Pericardium fibroblast (primary cell): ENCODE data around the gene IQCM.

GRCh38 chr4:147969367-147969874 is 237.5 kb downstream of the ARHGAP10 start:
- RAMPAGE, long total RNA, result no peak

DNA sequence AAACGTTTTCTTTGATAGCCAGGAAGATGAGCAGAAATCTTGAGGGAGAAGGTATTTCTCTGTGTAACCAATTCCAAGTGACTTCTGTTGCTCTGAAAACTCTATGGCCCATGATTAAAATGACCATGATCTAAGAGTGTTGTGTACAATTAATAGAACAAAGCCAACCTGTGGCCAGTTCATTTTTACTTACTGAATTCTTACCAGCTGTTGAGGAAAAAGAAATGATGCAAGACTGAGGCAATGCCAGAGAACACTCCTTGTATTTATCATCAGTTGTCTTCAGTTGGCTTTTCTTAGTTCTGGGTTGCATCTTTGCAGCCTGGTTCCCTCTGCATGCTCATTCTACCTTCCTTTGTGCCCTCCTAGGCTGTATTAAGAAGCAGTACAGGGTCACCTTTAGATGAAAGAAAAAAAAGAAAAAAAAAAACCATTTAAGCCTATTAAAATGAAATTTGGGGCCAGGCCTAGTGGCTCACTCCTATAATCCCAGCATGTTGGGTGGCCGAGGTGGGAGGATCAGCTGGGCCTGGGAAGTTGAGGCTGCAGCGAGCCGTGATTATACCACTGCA is 298.7 kb downstream of the ARHGAP10 start:
- RAMPAGE, long total RNA, result no peak

- RAMPAGE, long total RNA, result no peak
Observed at GRCh38 chr4:148439301-148439589, 3.0 kb downstream of the NR3C2 start.

DNA sequence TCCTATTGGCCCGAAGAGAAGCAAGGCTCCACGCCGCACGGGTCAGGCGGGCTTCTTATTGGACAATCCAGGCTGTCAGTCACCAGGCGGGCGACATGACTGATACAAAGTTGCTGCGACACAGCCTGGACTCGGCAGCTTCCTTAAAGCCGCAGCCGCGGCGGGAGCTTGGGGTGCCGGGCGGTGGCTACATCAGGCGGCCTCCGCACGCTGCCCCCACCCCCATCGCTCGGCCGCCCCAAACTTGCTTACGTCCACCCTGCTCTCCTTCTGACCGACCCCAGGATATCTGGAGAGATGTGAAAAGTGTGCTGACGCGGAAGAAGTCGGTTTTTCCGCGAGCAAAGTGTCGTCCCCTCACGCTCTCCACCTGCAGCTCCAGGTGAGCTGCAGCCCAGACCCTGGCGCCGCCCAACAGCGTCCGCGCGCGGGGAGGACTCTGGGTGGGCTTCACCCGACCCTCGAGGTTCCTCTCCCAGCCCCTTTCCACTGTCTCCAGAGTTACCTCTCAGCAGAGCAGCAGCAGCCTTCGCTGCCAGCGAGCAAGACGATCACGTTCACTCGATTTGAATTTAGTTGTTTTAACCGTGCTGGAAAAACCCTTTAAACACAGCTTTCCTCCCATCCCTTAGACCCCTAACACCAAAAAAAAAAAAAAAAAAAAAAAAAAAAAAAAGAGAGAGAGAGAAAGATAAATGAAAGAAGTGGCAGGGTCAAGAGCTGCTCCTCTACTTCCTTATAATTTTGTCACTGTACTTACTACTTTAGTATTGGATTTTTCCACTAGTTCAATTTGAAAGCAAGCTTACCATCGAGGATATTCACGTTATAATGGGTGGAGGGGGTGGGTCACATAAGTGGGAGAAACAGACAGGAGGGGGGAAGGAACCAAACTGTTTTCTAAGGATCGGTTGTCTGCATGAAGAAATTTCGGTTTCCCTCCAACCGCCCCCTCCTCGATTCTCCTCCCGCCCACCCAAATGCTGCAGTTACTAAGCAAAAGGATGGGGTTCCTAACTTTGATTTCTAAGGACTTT is 683 bp upstream of the NR3C2 start:
- RAMPAGE, long total RNA, result no peak

DNA sequence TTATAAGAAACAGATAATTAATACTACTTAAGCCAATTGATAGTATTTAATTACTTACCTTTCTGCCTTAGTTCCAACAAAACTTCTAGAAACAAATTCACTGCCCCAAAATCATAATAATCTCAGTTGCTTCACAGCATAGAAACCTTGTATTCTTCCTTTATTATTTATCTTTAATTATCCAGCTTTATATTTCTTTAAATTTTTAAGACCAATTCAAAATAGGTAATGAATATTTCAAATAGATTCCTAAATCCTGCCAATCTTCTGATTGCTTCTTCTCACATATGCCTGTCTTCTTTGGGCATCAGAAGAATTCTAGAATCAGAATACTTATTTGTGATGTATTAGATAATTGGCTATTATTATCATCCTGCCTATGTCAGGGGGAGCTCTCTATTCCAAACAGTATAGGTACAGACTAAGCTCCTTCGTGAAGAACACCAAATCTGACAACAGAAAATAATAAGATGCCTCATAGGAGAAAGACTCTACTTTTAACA is at the start of gene IQCM:
Gene IQCM (minus strand): TSS at position 302 of the 503 bp plus-strand sequence.
- RAMPAGE, long total RNA, result no peak

- RAMPAGE, long total RNA, result no peak
Observed at GRCh38 chr4:150079110-150079612, 916 bp downstream of the DCLK2 start.

DNA sequence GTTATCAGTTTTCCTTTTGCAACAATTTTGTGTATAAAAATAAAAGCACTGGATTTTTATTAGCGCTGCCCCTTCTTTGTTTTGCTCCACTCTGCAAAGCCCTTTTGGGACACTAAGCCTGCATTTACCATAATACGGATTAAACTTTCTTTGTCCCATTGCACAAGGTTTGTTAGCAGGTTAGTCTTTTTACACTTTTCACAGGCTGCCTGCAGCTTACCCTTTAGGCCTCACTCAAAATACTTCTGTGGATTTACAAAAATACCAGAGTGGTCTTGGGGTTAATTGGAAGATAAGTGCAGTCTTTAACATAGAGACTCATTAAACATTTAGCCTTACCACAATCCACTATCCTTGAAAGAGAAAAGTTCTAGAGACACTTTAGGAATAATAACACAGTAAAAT is 35.6 kb upstream of the MAB21L2 start:
- RAMPAGE, long total RNA, result no peak

GRCh38 chr4:150575979-150576421 is 6.0 kb upstream of the MAB21L2 start:
- RAMPAGE, long total RNA, result no peak

GRCh38 chr4:150806075-150806585 is 209.0 kb downstream of the LRBA start:
- RAMPAGE, long total RNA, result no peak

GRCh38 chr4:150851860-150852308 is 163.2 kb downstream of the LRBA start:
- RAMPAGE, long total RNA, result no peak

GRCh38 chr4:151003959-151004470 is 11.1 kb downstream of the LRBA start:
- RAMPAGE, long total RNA, result no peak

- RAMPAGE, long total RNA, result no peak
Observed at GRCh38 chr4:151107036-151108213, 8.0 kb downstream of the RPS3A start.

DNA sequence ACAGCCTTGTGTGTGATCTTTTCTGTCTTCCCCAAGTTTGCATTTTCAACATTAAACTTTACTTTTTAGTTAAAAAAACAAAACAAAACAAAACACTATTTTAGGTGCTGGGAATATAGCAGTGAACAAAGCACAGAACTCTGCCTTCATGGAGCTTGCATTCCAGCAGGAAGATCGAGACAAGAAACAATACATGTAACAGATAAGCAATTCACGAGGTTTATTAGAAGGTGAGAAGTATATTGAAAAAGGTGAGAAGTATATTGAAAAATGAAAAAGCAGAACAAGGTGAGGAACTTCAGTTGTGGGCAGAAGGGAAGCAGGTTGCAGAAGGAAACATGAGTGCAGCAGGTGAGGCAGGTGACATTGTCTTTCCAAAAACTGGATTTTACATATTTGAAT is 68.5 kb downstream of the RPS3A start:
- RAMPAGE, long total RNA, result no peak

DNA sequence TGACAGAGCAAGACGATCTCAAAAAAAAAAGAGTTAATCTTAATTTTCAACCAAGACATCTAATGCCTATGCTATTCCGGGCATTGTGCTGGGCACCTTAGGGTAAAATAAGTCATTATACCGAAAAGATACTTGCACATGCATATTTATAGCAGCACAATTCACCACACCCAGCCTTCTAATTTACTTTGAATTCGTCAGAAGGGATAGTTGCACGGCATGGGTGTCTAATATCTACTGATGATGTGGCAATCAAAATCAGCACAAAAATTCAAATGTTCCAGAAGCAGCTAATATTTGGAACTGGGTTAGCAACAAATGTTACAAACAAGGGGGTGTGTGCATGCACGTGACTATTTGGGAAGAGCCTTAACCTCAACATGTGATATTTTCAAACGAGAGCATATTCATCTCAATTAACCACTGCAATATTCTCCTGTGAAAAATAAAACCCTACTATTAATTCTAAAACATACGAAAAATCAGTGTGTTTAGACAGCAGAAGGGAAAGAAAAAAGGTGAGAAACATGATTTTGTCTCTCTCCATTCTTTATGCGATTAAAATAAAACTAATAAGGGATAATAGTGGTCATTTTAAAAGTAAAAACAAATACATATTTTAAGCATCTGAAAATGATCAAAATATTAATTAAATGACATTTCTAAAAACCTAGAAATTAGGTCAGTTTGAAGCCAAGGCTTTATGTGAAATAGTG is 79.6 kb upstream of the PRSS48 start:
- RAMPAGE, long total RNA, result no peak

DNA sequence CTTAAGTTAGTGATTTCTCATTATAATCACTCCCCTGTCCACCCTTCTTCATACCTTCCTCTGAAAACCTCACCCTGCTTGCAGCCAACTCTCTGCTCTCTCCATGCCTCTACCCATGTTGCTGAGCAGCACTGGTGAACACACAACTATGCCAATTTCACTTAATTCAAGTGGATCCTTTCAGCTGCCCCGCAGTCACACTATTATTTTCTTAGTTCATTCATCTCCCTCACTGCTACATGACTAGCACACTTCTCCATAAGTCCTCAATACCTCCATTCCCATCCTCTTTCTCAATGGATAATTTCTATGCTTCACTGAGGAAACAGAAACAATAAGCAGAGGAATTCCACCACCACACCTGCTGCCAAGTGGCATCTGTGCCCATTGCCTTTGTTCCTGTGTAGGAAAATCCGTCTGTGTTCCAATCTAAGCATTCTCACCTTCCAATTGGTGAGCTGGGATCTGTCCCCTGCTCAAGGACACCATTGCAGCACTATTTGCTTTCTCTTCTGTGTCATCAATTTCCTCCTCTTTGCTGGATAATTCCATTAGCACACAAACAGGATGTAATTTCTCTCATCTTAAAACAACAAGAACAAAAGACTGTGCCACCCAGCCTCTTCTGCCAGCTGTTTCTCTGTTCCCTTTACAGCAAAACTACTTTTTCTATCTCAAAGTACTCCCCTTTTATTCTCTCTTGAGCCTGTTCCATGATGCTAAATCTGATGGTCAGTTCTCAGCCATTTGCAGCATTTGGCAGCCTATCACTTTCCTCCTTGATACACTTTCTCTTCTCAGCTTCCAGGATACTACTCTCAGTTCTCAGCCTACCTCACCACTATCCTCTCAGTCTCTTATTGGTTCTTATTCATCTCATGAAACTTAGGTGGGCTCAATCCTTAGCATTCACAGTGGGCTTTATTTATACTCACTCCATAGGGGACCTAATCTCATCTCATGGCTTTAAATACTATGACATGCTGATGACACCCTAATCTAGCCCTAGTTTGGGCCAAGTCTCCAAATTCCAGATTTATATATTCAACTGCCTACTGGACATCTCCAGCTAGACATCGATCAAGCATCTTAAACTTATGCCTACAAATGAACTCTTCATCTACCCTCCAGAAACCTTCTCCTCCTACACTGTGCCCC is 24.9 kb upstream of the PRSS48 start:
- RAMPAGE, long total RNA, result no peak

GRCh38 chr4:151284236-151285454 is 7.7 kb downstream of the PRSS48 start:
- RAMPAGE, long total RNA, result no peak

DNA sequence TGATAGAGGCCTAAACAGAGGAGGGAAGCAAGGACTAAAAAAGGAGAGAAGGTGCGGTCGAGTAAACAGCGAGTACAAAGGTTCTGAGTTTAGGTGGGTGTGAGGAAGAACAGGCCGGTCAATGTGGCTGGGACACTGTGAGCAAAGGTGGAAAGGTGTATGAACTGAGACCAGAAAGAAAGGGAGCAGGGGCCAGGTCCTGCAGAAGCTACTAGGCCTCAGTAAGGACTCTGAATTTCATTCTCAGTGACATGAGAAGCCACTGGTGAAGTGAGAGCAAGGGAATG is 17.9 kb downstream of the PRSS48 start:
- RAMPAGE, long total RNA, result no peak

DNA sequence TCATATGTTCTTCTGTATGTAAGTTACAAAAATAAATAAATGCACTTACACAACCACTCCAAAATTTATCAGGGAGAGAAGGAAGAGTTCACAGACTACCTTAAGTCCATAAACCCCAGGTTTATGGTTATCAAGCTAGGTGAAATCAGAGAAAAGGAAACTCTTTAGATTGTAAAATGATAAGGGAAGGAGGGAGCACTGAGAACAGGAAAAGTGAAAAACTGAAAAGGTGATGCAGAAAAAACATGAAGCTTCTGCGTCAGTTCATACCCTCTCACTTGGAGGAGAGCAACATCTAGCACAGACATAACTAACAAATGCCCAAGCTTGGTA is 2.3 kb downstream of the SH3D19 start:
- RAMPAGE, long total RNA, result no peak

GRCh38 chr4:151465639-151466292 is 56.8 kb downstream of the FHIP1A start:
- RAMPAGE, long total RNA, result no peak

DNA sequence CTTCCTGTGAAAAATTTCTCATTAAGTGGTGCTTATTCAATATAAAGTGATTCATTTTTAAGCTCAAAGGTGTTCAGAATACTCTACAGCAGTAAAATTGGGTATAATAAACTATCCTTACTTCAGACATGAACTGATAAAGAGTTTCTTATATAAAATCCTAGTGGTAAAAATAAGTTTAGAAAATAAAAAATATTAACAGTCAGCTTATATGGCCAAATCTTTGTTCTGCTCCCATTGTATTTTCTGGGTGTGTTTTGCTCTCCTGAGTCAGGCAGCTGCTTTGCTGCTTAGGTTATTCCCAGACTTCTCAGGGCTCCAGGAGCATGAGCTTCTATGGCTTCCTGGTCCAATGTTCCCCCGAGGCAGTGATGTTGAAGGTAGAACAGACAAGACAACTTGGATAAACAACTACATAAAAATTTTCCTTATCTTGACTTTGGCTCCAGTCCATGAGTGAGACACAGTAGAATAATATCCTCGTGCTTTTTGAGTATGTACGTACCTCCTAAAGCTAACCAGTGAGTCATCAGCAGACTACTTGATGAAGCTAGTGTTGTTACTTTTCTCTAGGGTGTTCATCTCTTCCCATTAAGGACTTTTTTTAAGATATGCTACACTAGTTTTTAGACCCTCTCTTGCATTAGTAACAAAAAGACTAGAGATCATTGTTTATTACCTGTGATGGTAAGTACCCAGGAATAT is 131.7 kb downstream of the FHIP1A start:
- RAMPAGE, long total RNA, result no peak